SJSA1 (cell line): Measurements from ENCODE around the gene ROPN1.

- RAMPAGE, long total RNA: no peak
Measured at GRCh38 chr3:123424400-123425017, 24.4 kb downstream of the ADCY5 start.

- RAMPAGE, long total RNA: no peak
Measured at GRCh38 chr3:123586852-123587476, 2.1 kb upstream of the HACD2 start.

DNA sequence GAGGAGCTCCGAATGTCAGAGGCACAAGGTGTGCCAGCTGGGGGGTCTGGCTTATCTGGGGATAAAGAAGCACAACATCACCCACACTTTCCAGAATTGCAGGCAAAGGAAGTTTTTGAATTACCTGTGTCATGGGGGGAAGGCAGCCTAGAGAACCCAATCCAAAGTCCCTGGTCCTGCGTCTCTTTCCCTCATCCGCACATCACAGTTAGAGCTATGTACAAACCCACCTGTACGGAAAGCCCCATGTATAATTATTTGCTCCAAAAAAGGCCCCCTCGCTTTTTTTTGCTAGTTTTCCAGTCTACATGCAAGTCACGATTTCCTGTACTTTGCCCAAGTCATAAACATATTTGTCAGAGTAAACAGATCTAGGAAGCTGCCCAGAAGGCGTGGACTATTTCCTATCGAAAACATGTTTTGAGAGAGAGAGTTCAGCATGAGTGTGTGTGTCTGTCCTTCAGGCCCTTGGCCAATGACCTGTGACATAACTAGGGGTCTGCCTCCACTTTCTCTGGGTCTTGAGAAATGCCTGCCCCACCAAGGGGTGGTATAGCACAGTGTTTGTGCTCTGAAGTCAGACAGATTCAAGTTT, 72.6 kb upstream of the HACD2 start:
- RAMPAGE, long total RNA: no peak

- RAMPAGE, long total RNA: no peak
Measured at GRCh38 chr3:123682600-123683226, 97.9 kb upstream of the HACD2 start.

GRCh38 chr3:123719654-123720682, 135.1 kb upstream of the HACD2 start:
- RAMPAGE, long total RNA: no peak

DNA sequence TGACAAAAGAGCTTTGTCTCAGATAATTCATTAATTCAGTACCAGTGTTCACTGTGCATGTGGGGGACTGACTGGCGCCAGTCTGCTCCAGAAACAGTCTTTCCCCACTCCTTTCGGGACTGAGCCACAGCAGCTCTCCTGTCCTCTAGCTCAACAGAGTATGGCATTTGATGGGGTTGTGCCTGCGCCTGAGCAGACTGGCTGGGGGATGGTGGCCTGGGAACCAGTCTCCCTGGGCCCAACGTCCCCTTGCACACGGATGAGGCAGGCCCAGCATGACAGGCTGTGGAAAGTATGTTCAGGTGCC, 105.2 kb downstream of the MYLK start:
- RAMPAGE, long total RNA: no peak

DNA sequence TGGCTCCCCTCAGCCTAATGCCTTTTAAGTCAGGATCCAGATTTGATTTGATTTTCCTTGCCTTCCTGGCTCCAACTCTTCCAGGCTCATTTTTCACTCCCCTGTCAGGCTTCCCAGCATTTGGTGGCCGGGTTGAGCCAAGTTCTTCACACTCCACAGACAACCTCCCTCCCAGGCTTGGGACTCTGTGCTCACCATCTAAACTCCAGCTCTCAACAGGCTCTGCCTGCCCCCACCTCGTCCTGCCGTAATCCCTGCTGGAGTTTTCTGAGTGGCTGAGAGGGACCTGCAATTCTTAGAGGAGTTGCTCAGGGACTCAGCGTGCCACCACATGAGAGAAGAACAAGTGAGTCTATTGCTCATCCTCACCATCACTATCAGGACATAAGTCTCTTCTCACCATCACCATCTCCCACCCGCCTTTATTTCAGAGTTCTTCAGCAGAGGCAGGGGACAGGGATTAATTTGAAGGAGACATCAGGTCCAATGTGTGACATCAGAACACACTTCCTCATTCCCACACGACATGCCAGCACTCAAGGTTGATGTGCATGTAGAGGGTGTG, 104.7 kb downstream of the MYLK start:
- RAMPAGE, long total RNA: no peak

DNA sequence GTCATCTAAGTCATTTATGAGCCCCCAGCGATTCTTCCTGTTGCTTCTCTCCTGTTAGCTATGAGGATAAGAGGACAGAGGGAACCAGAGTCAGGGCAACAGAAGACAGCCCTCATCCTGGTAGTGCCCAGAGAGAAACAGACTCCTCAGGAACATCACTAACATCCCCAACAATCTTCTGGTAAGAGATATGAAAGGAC, 91.6 kb downstream of the MYLK start:
- RAMPAGE, long total RNA: no peak

- RAMPAGE, long total RNA: no peak
Measured at GRCh38 chr3:123991867-123992319, at the start of gene ROPN1. Gene ROPN1, minus strand, starts transcription at chr3:123992124.

DNA sequence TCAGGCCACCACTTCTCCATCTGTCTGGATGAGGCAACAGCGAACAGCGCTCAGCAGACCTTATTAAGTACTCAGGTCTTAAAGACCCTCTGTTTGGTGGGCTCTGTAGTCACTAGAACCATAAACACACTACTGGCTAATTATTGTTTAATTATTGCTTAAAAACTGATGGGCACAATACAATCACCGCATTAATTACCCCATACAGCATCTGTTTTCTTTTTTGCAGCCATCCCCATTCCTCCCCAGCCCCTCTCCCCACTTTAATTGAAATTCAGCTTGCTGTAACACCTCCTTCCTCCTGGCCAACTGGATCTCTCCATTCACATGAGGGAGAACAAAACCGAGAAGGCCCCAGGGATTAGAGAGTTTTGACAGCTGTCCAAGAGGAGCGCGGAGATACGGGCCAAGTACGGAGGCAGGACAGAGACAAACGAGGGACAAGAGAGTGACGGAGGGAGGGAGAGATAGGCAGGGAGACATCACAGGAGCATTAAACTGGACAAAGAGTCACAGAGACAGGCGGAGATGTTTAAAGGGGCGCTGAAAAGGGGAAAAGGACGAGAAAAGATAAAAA, 1.1 kb upstream of the KALRN start:
- RAMPAGE, long total RNA: no peak

- RAMPAGE, long total RNA: no peak
Measured at GRCh38 chr3:124094277-124094943, 61.2 kb downstream of the KALRN start.

- RAMPAGE, long total RNA: no peak
Measured at GRCh38 chr3:124364594-124364987, 331.4 kb downstream of the KALRN start.

GRCh38 chr3:124434164-124434573, 296.1 kb upstream of the UMPS start:
- RAMPAGE, long total RNA: no peak

DNA sequence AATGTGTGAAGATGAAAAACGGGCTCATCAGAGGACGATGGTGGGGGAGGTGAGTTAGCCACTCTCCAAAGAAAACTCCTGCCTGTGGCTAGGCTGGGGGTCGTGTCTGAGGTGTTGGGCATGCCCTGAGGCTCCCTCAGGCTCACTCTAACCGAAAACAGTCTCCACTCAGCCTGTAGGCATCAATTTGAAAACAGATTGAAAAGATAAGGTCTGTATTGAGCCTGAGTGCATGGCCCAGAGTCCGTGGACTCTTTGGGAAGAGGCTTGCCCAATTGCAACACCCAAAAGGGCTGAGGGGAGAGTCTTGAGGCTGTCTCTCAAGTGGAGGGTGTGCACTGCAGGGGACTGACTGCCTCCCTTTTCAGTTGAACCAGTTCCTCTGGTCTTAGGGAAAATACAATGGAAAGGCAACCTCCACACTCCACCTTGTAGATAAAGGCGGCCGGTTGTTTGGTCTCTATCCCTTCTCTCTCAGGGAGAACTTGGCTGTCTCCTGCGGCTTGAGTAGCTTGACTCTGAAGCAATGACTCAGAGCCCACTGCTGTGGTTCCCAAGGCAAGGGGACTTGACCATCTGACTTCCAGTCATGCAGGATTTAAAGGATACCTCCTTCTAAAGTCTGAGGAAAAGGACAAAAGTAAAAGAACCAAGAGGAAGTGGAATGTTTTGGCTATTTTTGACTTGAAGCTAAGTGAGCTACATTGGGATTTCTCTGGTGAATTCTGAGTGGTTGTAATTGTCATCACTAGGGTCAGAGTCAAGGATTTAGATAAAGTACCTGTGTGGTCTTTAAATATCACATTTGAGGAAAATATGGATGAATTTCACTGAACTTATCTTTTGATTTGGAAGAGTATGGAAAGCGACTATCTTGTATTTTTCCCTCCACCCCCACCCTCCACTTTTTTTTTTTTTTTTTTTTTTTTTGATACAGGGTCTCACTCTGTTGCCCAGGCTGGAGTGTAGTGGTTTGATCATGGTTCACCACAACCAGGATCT, 143.2 kb upstream of the UMPS start:
- RAMPAGE, long total RNA: no peak

GRCh38 chr3:124616074-124616615, 114.1 kb upstream of the UMPS start:
- RAMPAGE, long total RNA: no peak

DNA sequence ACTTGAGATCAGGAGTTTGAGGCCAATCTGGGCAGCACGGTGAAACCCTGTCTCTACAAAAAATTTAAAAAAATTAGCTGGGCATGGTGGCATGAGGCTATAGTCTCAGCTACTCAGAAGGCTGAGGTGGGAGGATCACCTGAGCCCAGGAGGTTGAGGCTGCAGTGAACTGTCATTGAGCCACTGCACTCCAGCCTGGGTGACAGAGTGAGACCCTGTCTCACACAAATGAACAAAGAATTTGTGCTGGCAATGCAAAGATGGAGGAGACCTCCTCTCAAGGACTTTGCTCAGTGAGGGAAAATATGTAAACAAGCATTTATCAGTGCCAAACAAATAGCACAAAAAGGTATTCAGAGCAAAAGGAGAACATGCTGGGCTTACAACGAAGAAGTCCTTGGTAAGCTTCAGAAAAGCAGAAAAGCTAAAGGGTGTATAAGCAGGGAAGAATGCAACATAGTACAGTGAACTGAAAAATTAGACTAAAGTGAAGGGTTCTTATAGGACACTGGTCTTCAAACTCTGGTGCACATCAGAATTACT, 113.1 kb upstream of the UMPS start:
- RAMPAGE, long total RNA: no peak

- RAMPAGE, long total RNA: no peak
Measured at GRCh38 chr3:124632175-124632897, 97.9 kb upstream of the UMPS start.

GRCh38 chr3:124634596-124635654, 95.3 kb upstream of the UMPS start:
- RAMPAGE, long total RNA: no peak

DNA sequence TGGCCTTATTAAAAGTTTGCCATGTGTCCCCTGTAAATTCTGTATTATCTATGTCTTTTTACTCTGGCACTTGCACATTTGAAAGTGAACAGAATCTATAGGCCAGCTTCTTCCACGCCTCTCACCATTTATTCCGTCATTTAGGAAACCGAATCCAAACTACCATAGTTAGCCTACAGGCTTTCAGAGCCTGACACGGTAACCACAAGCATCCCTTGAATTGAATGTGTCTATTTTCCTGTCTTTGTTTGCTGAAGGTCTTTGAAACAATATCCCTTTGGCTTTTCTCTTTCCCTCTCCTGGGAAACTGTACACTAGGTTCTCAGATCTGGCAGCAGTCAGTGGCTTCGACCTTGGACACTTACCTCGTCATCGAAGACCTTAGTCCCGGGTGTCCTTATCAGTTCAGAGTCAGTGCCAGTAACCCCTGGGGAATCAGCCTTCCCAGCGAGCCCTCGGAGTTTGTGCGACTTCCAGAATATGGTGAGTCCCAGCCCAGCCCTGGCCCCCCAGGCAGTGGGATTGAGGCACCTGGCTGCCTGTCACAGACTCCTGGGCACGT, 30.6 kb upstream of the UMPS start:
- RAMPAGE, long total RNA: no peak

DNA sequence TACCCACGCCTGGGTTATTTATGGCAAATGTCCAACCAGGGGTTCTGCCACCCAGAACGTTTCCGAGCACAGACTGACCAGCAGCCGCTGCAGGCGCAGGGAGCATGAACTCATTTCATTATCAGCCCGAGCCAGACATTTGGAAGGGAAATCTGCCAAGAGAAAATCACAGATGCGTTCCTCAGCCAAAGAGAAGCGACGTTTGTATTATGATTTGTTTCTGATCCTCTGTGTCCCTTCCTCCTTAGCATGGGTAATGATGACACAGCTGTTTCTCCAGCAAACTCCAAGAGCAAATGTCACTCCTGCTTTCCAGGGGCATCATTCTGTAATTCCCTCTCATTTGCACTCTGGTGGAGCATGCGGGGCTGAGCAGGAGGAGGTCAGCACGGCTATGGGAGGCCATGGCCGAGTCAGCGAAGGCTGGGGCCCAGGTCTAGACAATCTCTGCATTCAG, 42.1 kb downstream of the UMPS start:
- RAMPAGE, long total RNA: no peak